ENCODE results near the genes ATP4A and POLR2I.

DNA sequence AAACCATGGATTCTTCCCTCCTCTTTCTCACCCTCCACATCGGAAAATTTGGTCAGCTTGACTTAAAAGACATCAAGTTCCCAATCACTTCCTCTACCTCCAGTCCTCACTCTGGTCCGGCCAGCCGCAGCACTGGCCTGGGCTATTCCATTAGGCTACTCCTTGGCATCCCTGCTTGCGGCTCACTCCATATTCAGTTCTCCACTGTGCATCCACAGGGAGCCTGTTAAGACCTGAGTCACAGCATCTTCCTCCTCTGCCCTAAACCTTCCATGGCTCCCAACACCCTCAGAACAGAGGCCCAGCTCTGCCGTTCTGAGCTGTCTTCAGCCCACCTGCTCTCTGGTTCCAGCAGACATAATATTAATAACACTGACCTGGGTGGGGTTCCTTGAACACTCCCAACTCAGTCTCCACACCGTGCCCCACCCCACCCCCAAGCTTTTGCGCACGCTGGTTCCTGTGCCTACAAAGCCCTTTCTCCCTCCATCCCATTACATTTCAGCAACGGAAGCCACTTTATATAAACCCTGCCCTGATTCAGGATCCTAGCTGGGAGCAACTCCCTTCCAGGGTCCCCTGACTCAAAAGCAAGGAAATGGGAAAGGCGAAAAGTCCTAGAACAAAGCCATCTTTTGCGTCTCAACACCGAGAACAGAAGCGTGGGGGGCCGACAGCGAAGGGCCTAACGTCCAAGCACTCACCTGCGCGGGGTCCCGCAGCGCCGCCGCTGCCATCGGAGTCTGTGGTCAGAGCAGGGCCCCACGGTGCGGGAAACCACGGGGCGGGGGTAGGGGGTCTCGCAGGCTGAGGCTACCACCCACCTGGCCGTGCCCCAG lies 884 bp downstream of the ZNF792 start:
- PRO-cap, 3 experiments: no peak in any of the 3 experiments
- RRBS: no CpG with 5 or more reads among the region's 29 CpGs

DNA sequence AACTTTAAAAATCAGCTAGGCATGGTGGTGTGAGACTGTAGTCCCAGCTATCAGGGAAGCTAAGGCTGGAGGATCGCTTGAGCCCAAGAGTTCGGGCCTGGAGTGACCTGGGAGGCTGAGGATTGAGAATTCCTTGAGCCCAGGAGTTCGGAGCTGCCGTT lies 3.8 kb downstream of the GRAMD1A start:
- PRO-cap, 3 experiments: no peak in any of the 3 experiments
- RRBS: no CpG with 5 or more reads among the region's 4 CpGs

GRCh38 chr19:35004230-35004729 lies 4.2 kb downstream of the GRAMD1A start:
- PRO-cap, 3 experiments: no peak in any of the 3 experiments
- RRBS: no CpG with 5 or more reads among the region's 11 CpGs

- PRO-cap, 3 experiments: no peak in any of the 3 experiments
- RRBS: no CpG with 5 or more reads among the region's 18 CpGs
Measured at GRCh38 chr19:35023002-35023644, 7.1 kb upstream of the SCN1B start.

DNA sequence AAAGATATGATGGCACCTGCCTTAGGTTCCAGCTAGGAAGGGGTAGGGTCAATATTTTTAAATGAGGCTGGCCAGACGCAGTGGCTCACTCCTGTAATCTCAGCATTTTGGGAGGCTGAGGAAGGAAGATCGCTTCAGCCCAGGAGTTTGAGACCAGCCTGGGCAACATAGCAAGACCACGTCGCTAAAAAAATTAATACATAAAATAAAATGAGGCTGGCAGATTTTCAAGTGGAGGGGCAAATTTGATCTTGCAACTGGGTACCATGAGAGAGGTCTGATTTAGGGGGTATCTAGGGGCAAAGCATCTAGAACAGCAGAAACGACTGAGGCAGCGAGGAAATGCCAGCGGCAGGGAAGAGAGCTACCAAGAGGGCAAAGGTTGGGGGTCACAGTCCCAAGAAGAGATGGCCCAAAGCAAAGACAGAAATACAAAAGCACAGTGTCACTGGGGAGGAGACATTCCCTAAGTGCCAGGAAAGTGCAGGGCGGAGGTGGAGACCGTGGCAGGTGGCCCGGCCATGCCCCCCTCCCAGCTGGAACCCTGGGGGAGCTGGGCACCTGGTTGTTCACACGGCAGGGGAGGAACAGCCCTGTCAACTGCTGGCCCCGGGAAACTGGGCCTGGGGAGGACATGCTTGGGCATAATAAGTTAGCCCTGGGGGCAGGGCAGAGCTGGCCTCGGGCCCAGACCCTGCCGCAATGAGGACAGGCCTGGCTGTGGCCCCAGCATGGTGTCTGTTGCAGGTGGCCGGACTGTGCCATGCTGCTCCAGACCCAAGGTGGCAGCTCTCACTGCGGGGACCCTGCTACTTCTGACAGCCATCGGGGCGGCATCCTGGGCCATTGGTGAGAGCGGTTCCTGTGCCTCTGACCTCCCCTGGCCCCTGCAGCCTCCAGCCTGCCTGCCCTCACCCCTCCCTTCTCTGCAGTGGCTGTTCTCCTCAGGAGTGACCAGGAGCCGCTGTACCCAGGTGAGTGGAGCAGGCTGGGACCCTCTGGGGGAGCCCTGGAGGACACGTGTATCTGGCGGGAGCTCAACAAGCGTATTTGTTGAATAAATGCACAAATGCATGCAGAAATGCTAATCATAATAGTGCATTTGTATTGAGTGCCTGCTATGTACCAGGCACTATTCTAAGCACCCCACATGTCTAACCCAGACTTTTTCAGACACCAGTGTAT lies 7.4 kb downstream of the HPN start:
- PRO-cap, 3 experiments: no peak in any of the 3 experiments
- RRBS: 5% methylated on average over 2 of the region's 23 CpGs

GRCh38 chr19:35106104-35106753 lies 9.4 kb upstream of the FXYD3 start:
- PRO-cap, 3 experiments: no peak in any of the 3 experiments
- RRBS: 64% methylated on average over 4 of the region's 18 CpGs

GRCh38 chr19:35110869-35111424 lies 4.7 kb upstream of the FXYD3 start:
- PRO-cap, 3 experiments: no peak in any of the 3 experiments
- RRBS: no CpG with 5 or more reads among the region's 10 CpGs

DNA sequence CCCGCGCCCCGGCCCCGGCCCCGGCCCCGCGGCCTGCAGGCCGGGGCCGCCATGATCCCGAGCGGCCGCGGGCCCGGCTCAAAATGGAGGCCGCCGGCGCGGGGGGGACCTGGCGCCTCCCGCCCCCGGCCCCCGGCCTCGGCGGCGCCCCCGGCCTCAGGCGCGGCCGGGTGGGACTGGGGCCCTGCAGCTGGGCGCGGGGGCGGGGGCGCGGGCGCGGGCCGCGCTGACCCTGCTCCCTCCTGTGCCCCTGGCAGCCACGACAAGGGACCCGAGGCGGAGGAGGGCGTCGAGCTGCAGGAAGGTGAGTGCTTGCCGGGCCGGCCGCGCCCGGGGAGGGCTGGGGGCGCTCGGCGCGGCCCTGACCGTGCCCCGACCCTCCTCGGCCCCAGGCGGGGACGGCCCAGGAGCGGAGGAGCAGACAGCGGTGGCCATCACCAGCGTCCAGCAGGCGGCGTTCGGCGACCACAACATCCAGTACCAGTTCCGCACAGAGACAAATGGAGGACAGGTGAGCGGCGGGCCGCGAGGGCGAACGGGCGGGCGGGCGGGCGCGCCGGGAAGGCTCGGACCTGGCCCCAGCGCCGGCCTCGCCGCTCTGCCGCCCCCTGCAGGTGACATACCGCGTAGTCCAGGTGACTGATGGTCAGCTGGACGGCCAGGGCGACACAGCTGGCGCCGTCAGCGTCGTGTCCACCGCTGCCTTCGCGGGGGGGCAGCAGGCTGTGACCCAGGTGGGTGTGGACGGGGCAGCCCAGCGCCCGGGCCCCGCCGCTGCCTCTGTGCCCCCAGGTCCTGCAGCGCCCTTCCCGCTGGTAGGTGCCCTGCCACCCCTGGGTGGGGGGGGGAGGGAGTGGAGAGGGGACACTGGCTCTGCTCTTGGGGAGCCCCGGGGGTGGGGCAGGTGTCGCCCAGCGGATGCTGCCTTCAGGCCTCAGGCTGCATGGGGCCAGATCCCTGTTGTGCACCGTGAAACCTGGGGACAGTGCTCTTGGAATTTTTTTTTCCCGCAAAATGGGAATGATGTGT lies 741 bp downstream of the USF2 start:
- PRO-cap, 3 experiments: peak in 3 of 3 experiments; most common plus-strand start position 499 of the sequence (in 3); most common minus-strand start position 600 of the sequence (in 2)
- RRBS: 20% methylated on average over 1 of the region's 106 CpGs

- PRO-cap, 3 experiments: no peak in any of the 3 experiments
- RRBS: no CpG with 5 or more reads among the region's 4 CpGs
Measured at GRCh38 chr19:35273122-35273323, 4.3 kb downstream of the USF2 start.

GRCh38 chr19:35429539-35430256 lies 18.4 kb upstream of the FFAR2 start:
- PRO-cap, 3 experiments: no peak in any of the 3 experiments
- RRBS: no CpG with 5 or more reads among the region's 22 CpGs

DNA sequence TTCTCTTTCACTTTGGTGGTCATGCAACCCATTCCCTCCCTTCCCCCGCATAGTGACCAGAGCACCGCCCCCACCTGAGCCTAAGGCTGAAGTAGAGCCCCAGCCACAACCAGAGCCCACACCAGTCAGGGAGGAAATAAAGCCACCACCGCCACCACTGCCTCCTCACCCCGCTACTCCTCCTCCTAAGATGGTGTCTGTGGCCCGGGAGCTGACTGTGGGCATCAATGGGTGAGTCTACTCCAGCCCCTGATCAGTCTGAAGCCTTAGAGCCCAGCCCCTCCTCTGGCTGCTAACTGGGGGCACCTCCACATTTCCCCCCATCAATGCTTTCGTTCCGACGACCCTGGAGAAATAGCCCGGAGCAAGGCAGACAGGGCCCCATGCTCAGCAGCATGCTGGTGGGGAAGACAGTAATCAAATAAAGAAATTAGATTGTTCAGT lies 3.5 kb downstream of the GAPDHS start:
- PRO-cap, 3 experiments: no peak in any of the 3 experiments
- RRBS: no CpG with 5 or more reads among the region's 9 CpGs

DNA sequence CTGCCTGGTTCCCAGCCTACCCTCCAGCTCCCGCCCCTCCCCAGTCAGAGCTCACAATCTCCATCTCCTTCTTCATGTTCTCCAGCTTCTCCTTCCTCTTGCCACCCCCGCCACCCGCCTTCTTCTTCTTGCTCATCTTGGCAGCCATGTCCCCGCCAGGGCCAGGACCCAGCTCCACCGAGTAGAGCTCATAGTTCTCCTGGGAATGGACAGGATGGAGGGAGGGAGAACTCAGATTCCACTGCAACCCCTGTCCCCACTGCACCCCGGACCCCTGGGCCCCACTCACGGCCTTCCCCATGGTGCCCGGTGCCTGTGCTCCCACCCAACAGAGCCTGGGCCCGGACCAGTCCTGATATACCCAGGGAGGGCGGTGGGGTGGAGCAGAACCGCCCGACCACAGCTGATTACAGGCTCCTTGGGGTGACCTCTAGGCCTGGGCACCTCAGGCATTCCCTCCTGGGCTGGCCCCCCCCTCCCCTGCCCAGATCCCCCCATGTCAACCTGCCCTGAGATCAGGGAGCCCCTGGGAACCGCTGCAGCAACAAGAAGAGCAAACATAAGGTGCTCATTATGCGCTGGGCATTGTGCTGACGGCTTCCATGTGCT lies at the start of gene ATP4A:
Gene ATP4A, minus strand, starts transcription at position 330 of the 609 bp plus-strand sequence.
- PRO-cap, 3 experiments: no peak in any of the 3 experiments
- RRBS: 61% methylated on average over 4 of the region's 15 CpGs

DNA sequence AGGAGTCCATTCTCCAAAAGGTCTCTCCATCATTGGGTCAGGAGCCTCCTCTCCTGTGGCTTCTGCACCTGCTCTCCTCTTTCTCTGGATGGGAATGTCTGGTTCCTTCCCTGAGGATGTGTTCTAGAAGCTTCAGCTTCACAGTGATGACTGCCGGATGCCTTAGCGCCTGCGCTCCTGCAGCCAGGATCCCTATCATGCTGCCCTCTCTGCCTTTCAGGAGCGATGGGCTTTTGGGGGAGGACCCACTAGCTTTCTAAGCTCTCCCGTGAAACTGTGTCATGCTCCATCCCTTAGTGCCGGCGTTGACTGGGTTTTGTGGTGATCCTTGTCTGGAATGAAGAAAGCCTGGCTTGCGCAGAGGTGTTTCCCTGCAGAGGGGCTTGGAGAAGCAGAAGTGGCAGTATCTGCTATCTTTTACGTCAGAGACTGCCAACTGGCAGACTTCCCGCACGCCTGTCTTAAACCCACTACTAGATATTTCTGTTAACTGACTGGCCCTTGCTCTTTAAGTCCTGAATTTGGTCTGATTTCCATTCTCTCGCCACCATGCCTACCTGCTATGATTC lies 3.9 kb upstream of the KMT2B start:
- PRO-cap, 3 experiments: no peak in any of the 3 experiments
- RRBS: no CpG with 5 or more reads among the region's 12 CpGs

- PRO-cap, 3 experiments: no peak in any of the 3 experiments
- RRBS: no CpG with 5 or more reads among the region's 26 CpGs
Measured at GRCh38 chr19:35719251-35719810, 1.5 kb downstream of the KMT2B start.

GRCh38 chr19:35720514-35720919 lies 2.7 kb downstream of the KMT2B start:
- PRO-cap, 3 experiments: no peak in any of the 3 experiments
- RRBS: 54% methylated on average over 2 of the region's 14 CpGs

DNA sequence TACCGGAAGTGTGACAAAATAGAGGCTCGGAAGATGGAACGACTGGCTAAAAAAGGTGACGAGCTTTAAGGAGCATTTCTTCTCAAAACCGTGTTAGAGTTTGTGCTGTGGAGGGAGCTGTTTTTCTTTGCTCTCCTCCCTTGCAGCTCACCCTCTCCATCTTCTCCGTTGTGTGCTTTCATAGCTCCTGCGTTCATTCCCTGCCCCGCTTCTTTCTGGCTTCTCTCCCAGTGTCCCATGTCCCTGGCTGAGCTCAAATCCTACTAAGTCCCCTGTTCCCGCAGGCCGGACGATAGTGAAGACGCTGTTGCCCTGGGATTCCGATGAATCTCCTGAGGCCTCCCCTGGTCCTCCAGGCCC lies 5.6 kb downstream of the KMT2B start:
- PRO-cap, 3 experiments: no peak in any of the 3 experiments
- RRBS: 54% methylated on average over 3 of the region's 13 CpGs

DNA sequence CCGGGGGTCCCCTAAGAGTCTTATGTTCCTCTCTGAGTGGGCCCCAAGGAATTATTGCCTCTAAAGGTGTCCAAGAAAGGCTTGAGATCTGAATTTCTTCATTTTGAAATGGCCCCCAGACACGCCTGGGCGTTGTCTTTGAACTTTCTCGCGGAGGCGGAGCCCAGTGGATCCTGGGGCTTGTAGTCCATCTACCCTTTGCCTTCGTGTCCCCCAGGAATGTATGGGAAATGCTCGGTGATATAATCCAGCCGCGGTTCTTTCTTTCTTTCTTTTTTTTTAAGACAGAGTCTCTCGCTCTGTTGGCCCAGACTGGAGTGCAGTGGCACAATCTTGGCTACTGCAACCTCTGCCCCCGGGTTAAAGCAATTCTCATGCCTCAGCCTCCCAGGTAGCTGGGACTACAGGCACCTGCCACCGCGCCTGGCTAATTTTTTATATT lies 449 bp downstream of the PROSER3 start:
- PRO-cap, 3 experiments: peak in 1 of 3 experiments; most common minus-strand start position 121 of the sequence (in 1)
- RRBS: no CpG with 5 or more reads among the region's 14 CpGs

DNA sequence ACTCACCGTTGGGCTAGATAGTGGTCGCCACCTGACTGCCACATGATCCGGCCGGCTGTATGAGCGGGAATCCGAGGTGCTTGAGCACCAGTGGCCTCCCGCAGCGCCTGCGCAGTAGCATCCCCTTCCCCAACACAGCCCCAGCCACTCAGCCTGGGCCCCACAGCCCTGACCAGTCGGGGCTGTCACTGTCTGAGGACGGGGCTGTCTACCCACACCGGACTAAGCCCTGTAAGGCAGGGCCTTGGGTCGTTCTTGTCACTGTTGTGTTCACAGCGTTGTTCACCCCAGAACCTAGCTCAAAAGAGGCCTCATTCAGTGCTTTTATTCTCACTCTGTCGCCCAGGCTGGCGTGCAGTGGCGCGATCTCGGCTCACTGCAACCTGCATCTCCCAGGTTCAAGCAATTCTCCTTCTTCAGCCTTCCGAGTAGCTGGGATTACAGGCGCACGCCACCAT lies 14.8 kb downstream of the PRODH2 start:
- PRO-cap, 3 experiments: no peak in any of the 3 experiments
- RRBS: no CpG with 5 or more reads among the region's 22 CpGs

- PRO-cap, 3 experiments: no peak in any of the 3 experiments
- RRBS: no CpG with 5 or more reads among the region's 23 CpGs
Measured at GRCh38 chr19:35851252-35851739, 1.0 kb downstream of the NPHS1 start.

DNA sequence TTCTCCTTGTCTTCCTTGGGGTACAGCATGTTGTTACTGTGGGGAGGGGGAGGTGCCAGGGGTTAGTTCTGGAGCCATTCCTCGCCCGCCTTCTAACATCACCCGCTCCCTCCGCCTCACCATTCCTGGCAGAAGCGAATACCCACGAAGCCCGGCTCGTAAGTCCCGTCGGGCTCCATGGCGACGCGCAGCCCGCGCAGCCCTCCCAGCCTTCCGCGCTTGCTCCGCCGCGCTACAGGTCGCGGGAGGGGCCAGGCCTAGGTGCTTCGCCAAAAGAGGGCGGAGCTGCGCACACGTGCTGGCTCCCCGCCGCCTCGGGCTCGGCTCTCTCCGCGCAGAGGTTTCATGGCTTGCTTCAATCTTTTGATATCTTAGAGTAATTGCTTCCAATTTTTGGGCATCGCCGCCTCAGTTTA lies at the start of gene POLR2I:
Gene POLR2I, minus strand, starts transcription at position 198 of the 416 bp plus-strand sequence.
- PRO-cap, 3 experiments: peak in 3 of 3 experiments; most common plus-strand start position 290 of the sequence (in 1); most common minus-strand start position 214 of the sequence (in 3)
- RRBS: no CpG with 5 or more reads among the region's 34 CpGs

Measured in breast (tissue), 4 donors.